Right cardiac atrium (tissue), 1 donor: ENCODE results near the genes PPP2R1B, TEX12, TMPRSS5 and USP28.

DNA sequence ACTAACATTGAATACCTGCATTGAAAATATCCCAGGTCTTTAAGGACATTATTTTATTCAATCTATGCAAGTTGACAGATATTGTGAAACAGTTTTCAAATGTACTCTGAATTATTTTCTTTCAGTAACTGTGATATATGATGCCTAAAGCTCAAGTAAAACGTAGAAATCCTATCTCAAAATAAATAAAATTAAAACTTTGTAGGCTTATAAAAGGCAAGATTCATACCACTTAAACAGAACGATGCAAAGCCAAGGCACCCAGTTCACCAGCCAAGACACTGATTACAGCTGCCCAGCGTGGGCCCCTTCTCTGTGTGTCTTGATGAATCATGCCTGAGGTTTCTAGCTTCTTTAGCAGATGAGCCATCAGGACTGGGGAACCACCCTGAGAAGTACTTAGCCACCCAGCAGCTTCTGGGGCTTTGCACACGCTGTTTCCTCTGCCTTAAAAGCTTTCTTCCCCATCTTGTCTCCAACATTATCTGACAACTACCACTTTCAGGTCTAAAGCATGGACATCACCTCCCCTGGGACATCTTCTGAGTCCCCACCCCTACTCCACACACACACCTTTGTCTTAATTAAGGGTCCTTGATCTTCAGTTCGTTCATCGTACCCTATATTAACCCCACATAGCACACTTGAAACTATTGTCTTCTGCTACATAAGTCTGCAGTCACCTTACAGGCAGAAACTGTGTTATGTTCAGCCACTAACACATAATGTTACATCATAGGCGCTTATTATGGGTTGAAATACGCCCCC, 8.8 kb upstream of the LAYN start:
- PRO-cap: no peak

DNA sequence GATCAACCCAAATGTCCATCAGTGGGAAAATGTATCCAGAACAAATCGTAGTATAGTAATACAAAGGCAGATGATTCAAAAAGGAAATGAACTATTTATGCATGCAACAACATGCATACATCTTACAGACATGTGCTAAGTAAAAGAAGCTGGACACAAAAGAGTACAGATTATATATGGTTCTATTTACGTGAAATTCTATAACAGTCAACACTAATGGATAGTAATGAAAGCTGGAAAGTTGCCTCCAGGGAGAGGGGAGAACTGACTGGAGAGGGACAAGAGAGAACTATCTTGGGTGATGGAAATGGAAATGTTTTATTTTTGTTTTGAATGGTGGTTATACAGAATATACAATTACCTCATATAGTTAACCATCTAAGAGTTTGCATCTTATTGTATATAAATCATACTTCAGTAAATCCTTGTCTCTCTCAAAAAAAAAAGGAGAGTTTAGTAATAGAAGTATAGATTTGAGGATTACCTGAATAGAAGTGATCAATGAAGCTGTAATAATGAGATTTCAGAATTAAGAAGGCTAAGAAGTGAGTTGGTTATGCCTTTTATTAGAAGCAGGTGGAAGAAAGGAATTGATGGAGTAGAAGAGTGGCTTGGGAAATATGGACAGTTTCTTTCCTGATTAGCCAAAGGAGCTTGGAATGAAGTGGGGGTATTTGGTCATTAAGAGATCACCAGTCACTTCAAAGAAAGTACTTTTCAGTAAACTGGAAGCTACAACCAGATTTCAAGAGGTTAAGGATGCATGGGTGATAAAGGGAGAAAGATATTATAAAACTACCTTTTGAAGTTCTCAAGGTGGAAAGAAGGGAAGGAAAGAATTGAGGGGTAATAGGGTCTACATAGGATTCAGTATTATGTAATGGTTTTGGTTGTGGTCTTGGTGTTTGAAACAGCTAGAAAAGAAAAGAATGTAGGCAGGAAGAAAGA, 28.1 kb downstream of the SIK2 start:
- PRO-cap: no peak

- PRO-cap: no peak
Measured at GRCh38 chr11:111662196-111662589, 59.9 kb downstream of the SIK2 start.

DNA sequence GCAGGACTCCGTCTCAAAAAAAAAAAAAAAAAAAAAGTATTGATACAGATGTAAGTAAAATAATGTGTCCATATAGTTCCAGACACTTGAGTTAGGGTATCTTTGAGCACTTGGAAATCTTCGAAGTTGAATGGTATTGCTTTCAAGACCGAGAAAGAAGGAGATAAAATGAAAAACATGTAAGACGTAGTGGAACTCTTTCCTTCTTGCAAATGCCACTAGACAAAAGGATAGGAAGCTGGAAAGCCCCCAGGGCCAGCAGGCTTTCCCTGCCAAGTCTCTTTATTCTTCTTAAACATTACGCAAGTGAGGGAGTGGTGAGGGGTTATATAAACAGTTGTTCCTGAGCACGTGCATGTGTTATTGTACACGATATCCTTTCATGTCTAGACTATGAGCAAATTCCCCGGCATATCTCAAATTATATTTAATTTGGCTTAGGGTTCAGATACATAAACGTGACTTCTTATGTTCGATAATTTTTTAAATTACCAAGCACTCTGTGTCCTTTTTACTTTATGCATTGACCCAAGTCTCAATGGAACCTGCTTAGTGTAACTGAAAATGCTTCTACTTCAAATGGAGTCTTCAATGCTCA, 59.1 kb downstream of the PPP2R1B start:
- PRO-cap: no peak

DNA sequence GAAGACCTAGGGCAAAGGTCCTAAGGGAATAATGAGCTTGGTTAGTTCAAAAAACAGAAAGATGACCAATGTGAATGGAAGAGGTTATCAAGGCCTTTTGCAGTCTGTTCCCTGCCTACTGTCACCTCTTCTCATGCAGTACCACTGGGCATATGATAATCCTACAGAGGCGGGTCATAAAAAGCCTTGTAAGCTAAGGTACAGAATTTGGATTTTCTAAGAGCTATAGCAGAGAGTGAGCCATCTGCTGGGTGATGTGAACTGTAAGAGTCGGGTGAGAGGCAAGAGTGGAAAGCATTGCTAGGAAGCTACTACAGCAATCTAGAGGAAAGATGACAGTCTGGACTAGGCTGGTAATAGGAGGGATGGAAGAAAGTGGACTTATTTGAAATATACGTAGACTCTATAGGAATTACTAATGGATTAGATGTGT, 3.0 kb downstream of the PPP2R1B start:
- PRO-cap: no peak

DNA sequence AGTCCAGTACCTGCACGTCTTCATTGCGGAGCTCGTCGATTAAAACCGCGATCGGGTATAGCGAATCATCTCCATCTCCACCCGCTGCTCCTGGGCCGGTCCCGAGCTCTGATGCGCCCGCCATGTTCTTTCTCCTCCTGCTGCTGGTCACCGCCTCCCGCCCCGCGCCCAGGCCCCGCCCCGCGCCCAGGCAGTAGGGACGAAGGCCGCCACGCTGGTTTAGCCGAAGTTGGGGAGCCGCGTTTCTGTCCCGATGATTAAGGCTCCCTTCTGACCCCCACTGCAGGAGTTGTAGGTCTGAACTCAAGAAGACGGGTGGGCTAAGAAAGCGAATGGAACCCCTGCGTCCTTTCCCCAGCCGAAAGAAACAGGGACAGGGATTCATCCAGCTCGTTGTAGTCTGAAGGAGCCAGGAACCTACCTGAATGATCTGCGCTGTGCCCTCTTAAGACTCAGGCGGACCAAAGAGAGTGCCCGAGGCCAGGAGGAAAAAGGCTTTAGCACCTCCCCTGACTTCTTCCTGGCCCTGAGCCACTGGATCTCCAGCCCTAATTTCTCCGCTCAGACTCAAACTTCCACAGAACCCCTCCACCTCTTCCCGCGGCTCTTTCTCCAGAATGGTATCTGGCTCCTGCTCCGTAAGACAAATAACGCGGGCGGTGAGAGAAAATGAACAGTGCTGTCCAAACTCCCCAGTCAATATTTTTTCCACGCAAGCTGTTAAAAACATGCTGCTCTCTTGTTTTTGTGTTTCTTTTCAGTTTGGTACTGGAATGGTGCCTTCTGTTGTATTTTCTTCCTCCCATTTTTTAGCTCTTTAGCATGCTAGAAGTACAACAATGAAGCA, at the start of gene PPP2R1B:
TSS of gene PPP2R1B (minus strand) at position 152 of the 847 bp plus-strand sequence.
- PRO-cap: bidirectional peak, plus-strand start at position 189 of the sequence, minus-strand start at position 131 of the sequence

- PRO-cap: no peak
Measured at GRCh38 chr11:111845071-111846093, 26.0 kb downstream of the ALG9 start.

DNA sequence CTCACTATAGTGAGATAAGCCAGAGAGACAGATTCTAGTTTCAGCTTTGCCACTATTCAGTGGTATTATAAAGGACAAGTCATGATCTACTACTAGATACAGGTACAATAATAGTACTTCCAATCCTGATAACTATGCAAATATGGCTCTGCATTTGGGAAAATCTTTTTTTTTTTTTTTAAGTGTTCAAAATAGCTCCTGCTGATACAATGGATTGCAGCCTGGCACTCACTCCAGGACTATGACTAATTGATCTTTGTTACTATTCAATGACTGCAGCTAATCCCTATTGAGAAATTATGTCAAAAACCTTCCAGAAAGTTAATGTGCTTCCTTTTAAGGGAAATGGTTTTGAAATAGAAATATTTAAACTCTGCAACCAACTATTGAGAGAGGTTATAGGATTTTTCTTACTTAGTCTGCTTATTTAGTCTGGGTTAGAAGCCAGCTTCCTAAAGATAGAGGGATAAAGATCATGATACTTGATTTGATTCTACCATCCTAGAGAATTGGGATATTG, 8.2 kb upstream of the DLAT start:
- PRO-cap: no peak

DNA sequence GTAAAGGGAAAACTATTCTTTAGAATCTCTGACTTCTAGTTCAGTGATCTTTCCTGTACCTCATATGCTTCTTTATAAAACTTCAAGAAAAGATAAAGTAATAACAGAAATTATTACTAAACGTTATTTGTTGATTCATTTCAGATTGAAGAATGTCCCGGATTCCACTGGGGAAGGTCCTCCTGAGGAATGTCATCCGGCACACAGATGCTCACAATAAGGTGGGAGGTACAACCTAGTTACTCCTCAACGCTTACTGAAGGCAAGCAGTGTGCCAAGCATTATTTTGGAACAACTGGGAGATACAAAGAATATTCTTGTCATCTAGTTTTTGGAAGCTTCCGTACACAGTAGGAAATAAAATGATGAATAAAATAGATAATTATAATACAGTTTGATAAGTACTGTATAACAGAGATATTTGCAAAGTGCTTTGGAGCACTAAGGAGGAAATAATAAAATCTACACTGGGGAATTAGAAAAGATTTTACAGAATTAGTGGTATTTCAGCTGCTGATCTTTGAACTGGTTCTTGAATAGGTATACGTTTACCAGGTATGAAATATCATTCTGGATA, 1.4 kb downstream of the NKAPD1 start:
- PRO-cap: no peak

- PRO-cap: no peak
Measured at GRCh38 chr11:112167154-112167531, at the start of gene TEX12. Gene TEX12, plus strand, starts transcription at chr11:112167372.

- PRO-cap: no peak
Measured at GRCh38 chr11:112179655-112180119, 4.4 kb downstream of the BCO2 start.

DNA sequence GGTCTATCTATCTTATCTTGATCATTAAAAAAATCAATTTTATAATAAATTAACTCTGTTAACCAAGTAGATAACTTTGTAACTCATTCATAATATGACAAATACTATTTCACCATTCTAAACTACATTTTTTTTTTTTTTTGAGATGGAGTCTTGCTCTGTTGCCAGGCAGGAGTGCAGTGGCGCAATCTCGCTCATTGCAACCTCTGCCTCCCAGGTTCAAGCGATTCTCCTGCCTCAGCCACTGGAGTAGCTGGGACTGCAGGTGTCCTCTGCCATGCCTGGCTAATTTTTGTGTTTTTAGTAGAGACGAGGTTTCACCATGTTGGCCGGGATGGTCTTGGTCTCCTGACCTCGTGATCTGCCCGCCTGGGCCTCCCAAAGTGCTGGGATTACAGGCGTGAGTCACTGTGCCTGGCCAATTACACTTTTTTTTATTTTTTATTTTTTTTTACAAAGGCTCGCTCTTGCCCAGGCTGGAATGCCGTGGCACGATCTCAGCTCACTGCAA, 19.8 kb downstream of the BCO2 start:
- PRO-cap: no peak

DNA sequence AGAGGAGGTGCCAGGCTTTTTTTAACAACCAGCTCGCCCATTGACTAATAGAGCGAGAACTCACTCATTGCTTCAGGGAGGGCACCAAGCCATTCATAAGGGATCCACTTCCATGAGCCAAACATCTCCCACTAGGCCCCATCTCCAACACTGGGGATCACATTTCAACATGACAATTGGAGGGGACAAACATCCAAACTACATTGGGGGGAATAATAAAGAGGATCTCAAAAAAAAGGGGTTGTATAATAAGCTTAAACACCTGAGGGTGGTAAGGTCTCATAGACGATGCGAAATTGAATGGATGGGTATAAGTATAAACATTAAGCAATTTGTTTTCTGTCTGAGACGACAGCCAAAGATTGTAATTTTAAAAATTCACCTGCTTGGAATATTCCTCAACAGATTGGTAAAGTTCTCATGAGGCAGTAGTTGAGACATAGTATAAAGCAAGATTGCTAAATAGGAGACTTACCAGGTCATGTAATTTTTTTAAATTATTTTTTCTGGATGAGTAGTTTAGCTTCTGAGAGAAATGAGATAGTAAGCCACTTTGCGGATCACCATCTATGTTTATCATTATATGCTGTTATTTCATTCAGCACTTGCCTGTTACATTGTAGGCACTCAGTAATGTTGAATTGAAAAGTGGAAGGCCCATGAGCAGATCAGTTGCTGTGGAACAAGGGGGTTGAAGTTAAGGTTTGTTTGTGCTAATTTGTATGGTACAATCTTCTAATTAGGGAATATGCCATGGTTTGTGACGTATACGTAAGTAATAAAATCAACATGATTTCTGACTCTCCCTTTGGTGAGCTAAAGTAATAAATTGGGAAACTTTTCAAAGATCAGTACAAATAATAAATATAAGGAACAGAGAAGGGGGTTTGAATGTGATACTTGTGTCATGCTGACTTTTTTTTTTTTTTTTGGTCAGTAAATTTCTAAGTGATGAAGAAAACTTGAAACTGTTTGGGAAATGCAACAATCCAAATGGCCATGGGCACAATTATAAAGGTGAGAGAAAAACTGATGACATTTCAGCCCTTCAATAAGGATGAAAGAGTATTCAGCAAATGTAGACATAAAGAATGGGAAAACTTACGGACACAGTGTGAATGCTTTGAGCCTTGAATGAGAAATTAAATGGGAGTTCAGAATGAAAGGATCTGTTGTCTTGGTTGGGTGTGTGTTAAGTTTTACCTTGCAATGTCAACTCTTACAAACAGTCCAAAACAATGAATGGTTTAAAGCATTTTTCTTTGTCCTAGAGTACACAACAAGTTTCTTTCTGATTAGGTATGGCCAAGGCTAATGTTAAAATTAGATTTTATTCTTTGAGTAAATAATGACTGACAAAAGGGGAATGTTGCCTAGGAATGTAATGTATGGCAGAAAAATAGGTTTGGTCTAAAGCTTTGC, 1.9 kb downstream of the PTS start:
- PRO-cap: no peak

DNA sequence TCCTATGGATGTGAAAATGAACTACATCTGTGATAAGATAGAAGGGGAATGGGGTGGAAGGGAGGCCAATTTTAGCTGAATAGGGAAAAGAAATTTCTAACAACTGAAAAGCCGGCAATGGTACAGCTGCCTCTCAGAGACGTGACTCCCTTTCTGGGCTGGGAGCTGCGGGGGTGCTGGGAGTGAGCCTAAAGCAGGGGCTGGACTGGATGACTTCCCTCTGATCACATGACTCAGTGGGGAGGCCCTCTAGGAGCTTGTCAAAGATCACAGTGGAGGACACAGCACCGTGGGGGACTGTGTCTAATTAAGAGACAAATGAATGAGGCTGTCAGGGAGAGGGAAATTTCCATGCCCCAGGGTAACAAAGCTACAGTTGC, 262.7 kb upstream of the PLET1 start:
- PRO-cap: no peak

DNA sequence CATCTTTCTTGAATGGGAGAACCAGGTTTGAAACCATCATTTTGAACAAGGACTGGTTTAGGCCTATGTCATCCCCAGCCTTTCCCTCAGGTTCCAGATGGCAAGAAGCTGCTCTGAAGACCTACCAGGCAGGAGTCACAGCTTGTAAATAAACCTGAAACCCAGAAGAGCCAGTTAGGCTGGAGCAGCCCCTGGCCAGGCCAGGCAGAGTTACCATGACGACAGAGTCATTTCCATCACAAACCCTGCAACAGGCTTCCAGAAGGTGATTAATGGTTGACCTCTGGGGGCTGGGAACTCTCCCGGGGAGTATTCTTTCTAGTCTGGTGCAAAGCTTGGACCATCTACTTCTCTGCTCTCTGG, 164.2 kb upstream of the NCAM1 start:
- PRO-cap: no peak

DNA sequence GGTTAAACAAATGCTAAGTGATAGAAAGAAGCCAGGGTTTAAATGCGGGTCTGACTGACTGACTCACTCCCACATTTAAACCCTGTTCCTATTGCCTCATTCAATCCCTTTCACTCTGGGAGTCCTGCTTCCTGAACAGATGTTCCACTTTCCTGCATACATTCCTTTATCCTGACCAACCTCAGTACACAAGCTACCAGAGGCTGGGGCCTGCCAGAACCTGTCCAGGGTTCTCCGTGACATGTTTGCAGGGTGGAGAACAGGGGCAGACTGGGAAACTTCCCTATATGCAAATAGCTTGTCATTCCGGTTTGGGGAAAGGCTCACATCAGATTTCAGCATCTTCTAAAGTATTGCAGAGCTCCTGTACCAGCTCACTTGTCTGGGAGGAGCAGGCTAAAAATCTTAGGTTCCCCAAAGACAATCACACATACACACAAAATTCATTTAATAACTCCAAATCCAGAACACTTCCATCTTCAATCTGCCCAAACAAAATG, 3.0 kb upstream of the ANKK1 start:
- PRO-cap: no peak

DNA sequence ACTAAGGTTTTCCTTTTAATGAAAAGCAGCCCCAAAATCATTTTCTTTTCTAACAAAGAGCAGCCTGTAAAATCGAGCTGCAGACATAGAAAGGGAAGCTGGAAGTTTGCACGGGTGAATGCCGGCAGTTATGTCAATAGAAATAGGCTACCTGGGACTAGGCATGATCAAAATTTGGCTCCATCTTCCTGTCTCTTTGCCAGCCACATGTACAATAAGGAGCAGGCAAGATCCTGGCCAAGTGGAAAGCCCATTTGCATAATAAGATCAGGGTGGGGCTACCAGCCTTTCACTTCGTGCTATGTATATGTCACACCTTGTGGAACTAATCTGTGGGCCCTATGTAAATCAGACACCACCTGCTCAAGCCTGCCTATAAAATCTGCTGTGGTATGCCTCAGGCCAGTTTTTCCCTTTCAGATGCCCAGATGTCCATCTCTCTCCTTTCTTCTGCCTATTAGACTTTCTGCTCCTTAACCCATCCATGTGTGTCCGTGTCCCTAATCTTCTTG, 79.3 kb upstream of the DRD2 start:
- PRO-cap: no peak

- PRO-cap: no peak
Measured at GRCh38 chr11:113706049-113706760, at the start of gene TMPRSS5. Gene TMPRSS5, minus strand, starts transcription at chr11:113706308.

GRCh38 chr11:113875431-113876233, at the start of gene USP28:
Gene USP28, minus strand, starts transcription at chr11:113875572.
- PRO-cap: bidirectional peak, plus-strand start at chr11:113875781, minus-strand start at chr11:113875533

GRCh38 chr11:114058330-114059234, 929 bp upstream of the ZBTB16 start:
- PRO-cap: no peak